ENCODE measurements around a stretch of chr16.

DNA sequence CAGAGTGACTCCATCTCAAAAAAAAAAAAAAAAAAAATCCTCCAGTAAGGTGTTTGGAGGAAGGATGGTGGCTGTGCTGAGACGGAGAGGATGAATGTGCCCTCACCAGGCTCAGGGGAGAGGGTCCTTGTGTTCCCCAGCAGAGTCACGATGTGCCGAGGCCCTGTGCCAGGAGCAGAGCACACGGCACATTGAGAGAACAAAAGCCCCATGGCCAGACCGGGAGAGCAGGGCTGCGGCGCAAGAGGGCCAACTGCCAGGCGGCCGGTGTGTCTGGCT lies 9.1 kb upstream of the MC1R start:
- PRO-cap, result no peak

- PRO-cap, result bidirectional peak, plus-strand start at chr16:89922599, minus-strand start at chr16:89922463; bidirectional peak, plus-strand start at chr16:89923338, minus-strand start at chr16:89923184
These were observed 605 bp upstream of the TUBB3 start for GRCh38 chr16:89922240-89923234.

DNA sequence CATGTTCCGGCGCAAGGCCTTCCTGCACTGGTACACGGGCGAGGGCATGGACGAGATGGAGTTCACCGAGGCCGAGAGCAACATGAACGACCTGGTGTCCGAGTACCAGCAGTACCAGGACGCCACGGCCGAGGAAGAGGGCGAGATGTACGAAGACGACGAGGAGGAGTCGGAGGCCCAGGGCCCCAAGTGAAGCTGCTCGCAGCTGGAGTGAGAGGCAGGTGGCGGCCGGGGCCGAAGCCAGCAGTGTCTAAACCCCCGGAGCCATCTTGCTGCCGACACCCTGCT lies 12.4 kb downstream of the TUBB3 start:
- PRO-cap, result no peak

- PRO-cap, result no peak
These were observed 25.3 kb downstream of the DEF8 start for GRCh38 chr16:89973851-89974215.

DNA sequence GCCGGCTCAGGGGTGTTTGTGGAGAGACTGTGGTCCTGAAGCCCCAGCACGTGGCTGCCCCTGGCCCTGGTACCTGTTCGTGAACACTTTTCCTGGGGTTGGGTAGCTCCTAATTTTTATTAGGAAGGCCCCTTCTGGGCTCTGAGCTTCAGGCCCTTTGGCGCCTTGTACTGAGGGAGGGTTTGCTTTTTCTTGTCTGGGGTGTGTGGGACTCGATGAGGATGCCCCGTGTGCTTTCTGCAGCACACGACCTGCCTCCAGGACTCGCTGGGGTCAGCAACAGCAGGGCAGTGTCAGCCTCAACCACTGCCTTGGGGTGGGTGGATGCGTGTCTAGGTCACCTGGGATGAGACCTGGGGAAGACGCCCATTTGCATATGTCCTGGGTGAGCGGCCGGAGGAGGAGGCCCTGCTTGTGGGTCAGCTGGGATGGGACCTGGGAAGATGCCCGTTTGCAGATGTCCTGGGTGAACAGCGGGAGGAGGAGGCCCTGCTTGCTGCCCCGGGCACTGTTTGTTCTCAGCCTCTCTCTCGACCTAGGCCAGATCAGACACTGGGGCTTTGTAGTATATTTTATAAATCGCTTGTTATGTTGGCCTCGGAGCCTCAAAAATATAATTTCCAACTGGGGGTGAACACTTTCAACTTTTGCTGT lies 17.6 kb downstream of the DBNDD1 start:
- PRO-cap, result no peak

DNA sequence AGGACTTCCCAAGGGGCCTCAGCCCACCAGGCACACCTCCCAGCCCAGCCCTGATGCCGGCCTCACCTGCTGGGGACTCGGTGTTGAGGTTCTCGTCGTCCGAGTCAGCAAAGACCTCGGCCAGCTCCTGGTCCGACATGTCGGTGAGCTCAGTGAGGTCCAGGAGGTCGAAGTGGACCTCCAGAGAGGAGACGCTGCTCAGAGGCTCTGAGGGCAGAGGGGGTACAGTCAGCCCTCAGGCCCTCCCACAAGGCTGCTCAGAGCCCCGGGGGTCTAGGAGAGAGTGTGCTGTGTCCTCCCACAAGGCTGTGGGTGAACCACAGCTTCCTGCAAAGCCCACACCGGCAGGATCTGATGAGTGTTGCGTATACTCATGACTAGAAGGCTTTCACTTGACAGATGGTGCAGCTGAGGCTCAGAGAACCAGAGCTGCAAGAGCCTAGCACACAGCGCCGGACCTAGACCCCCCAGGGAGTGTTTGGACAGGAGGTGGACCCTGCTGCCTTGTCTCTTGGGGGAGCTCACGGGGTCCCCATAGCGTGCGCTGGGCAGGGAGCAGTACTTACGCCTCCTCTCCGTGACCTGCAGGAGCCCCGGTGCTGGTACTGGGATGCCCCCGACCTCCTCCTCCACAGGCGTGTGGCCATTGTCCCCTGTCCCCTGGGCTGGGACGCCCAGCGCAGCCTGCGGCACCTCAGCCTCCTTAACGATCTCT lies 10.4 kb downstream of the DBNDD1 start:
- PRO-cap, result no peak

GRCh38 chr16:90047504-90048218 lies 25.2 kb downstream of the GAS8 start:
- PRO-cap, result no peak

Data from parotid gland (tissue), 1 donor.